Mesenchymal stem cell of Wharton's jelly (primary cell): ENCODE measurements around a stretch of chr7.

- CAGE, long polyA plus RNA, result no peak
These were observed 9.5 kb downstream of the CLDN12 start for GRCh38 chr7:90412541-90413424.

DNA sequence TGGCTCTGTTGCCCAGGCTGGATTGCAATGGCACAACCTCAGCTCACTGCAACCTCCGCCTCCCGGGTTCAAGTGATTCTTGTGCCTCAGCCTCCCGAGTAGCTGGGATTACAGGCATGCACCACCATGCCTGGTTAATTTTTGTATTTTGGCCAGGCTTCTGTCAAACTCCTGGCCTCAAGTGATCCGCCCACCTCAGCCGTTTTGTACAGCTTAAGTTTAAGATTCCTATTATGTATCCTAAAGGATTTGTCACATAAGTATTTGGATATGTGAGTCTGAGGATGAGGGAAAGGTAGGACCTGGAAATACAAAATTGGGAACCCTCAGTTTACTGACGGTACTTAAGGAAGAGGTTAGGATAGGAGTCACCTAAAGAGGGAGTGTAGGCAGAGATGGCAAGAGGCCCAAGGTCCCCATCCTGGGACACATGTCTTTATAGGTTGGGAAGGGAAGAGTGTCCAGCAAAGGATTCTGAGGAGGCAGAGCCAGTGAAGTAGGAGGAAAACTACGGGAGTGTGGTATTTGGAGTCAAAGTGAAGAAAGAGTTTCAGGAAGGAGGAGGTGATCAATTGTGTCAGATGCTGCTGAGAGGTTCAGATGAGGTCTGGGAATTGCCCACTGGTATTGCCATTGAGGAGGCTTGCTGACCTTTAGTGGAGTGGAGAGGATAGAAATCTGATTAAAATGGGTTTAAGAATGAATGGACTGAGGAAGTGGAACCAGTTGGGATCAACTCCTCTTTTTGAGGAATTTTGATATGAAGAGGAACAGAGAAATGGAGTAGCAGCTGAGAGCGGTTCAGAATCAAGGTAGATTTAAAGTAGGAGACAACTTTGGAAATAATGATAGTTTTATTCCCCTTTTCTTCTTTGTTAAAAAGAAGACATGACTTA, 100.5 kb downstream of the CDK14 start:
- CAGE, long polyA plus RNA, result no peak

- CAGE, long polyA plus RNA, result no peak
These were observed 130.1 kb downstream of the CDK14 start for GRCh38 chr7:90725986-90726929.

DNA sequence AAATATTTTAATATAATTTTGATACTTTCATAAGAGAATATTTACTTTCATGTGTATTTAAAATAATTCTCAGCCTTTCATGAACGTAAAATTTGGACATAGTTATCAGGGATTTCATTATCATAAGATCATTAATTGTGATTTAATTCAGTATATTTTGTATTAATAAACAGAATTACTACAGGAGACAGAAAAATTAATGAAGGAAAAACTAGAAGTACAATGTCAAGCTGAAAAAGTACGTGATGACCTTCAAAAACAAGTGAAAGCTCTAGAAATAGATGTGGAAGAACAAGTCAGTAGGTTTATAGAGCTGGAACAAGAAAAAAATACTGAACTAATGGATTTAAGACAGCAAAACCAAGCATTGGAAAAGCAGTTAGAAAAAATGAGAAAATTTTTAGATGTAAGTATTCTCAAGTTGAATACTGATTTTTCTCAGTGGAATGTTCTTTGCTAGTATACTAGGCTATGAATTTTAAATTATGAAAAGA, 69.2 kb downstream of the CYP51A1 start:
- CAGE, long polyA plus RNA, result no peak

DNA sequence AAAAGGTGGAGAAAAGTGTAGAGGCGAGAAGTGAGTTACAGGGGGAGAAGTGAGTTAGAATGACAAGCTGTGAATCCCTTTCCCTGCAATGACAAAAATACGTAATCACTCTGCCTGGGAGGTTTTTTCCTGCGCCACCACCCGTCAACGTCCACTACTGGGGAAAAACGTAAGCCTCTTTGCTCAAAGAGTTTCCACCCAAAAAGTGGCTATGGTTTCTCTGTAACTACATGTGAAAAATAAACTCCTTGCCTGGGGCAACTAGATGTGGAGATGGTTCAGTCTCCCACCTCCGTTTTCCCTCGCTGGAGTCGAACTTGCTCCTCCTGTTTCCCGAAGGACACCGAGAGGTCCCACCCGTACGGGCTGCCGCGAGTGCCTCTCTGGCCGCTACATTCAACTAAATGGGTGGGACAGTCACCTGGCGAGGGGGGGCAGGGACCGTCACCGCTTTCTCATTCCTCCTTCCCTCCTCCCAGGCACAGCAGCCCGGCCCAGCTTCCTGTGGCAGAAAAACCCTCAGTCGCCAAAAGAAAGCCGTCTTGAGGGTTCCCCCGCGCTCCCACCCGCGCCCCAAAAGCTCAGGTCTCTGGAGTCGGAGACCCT, 436 bp downstream of the KRIT1 start:
- CAGE, long polyA plus RNA, result no peak

DNA sequence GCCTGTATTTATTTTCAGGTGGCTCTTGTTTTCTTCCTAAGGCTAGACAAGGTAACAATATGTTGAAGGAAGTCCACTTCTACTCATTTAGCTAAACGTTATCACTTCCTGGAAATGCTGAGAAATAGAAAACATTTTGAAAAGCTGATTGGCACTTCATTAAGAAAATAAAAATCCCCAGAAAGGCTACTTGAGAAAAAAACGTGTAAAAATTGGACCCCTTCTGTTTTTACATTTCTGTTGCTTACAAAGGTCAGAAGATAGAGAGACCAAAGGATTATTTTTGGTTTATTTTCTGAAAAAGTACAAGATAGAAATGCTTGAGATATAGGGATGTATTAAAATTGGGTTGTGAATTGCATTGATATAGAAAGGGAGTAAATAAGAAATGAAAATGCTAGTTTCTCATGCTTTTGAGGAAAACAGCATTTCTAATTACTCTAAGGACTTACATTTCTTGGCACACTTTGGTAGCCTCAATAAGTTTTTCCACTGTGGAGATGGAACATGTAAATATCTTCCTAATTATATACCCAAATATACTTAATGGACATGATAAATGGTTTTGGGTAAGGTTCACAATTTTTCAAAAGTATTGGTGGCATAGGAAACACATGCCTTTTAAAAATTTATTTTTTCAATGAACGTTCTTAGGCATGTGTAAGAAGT, 20.2 kb upstream of the FAM133B start:
- CAGE, long polyA plus RNA, result no peak

DNA sequence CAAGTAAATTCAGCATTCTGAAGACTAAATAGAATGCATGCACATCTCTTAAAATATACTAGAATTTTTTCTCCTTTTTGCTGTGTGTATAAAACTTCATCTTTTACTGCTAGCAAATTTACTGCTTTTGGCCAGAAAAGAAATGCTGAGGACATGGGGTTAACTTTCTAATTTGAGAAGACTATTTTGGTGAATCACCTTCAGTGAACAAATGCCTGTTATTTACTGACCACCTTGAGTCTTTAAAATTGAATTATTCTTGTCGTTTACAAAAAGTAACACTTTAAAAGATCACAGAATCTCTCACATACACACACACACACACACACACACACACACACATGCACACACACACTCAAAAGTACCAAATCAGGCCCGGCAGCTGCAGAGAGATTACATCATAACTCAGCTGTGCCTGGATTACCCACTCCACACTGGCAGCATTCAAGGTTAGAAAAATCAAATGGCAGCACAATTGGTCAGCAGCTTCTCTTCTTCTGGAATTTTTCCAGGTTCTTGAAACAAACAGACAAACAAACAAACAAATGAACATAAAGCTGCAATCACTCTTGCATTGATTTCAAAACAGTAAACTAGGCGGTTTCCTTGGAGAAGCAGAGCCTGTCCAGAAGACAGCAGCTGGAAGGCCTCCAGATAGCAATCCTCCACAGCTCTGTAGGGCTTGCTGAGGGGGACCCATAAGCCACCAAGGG, 24.4 kb upstream of the FAM133B start:
- CAGE, long polyA plus RNA, result no peak

- CAGE, long polyA plus RNA, result no peak
These were observed 76.8 kb downstream of the CDK6 start for GRCh38 chr7:92759514-92760091.

DNA sequence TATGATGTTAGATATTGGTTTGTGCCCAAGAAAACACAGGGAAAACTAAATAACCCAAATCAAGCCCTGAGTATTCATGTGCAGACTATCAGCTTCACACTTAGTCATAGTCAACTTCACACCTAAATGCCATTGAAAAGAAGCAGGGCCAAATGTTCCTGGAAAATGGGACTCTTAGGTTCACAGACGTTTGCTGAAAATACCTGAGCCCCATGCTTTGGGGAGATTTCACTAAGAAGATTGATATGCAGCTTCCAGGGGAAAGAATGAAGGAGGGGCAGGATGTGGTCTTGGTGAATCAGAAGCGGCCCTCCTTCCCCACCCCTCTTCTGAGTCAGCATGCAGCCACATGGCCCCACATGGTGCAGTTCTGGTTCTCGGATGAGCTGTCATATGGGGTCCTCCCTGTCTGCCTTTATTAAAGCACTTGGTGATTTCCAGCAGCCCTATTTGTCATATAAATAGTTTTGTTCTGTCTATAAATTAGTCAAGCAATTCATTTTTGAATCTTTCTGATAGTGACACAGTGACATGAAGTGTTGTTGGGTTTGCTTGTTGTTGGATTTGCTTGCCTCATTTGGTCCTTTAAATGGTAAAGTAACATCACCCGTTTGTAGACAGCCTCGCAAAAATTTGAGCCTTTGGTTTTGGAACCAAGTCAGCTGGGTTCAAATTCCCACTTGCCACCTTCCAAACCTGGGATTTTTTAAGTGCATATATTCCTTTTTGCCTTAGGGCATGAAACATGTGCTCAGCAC, 68.0 kb upstream of the CDK6 start:
- CAGE, long polyA plus RNA, result no peak

GRCh38 chr7:93574247-93574622, 289 bp downstream of the CALCR start:
- CAGE, long polyA plus RNA, result no peak

DNA sequence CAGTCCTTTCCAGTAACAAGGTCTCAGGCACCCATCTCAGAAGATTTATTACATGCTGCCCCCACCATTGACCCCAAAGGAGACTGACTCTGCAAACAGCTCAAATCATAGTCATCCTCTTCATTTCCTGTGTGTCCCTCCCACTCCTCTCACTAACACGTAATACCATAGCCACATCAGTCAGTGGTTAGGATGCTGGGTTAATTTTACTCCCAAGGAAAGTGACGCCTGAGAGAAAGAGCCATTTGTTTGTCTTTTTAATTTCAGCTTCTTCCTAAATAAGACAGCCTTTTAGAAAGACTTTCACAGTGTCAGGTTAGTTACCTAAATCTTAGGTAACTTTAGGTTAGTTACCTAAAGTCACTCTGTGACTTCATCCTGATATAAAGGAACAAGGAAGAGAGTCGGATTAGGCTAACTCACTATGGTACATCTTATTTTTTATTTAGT, 56.7 kb upstream of the BET1 start:
- CAGE, long polyA plus RNA, result no peak

- CAGE, long polyA plus RNA, result no peak
These were observed 146.6 kb upstream of the COL1A2 start for GRCh38 chr7:94248120-94248486.

DNA sequence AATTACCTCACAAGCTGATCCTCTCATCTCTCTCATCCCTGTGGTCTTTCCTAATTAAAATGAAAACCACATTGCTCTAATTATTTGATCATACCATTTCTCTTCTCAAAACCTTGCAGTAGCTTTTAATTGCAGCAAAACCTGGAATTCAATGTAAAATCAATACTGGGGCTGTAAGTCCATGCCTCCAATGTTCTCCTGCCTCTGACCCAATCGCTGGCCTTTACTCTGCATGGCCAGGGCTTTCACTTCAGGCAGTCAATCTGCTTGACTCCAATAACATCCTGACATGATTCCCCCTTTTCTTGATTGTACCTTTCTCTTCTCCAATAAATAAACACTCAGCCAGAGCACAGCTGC, 97.9 kb upstream of the COL1A2 start:
- CAGE, long polyA plus RNA, result no peak

- CAGE, long polyA plus RNA, result no peak
These were observed 4.8 kb upstream of the COL1A2 start for GRCh38 chr7:94389774-94390488.

GRCh38 chr7:94393163-94393958, 1.3 kb upstream of the COL1A2 start:
- CAGE, long polyA plus RNA, result no peak

- CAGE, long polyA plus RNA, result no peak
These were observed 9.8 kb downstream of the COL1A2 start for GRCh38 chr7:94404299-94405159.

DNA sequence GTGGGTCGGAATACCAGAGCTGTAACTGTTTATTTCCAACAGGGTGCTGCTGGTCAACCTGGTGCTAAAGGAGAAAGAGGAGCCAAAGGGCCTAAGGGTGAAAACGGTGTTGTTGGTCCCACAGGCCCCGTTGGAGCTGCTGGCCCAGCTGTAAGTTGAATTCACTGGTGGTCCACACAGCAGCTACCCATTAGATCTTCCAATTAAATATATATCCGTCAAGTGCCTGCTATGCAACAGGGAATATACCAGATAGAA, 25.7 kb downstream of the COL1A2 start:
- CAGE, long polyA plus RNA, result no peak

GRCh38 chr7:94428220-94428591, 33.5 kb downstream of the COL1A2 start:
- CAGE, long polyA plus RNA, result start-site peak on the plus strand at chr7:94428315-94428454, 454 and 751 reads in 2 replicates

DNA sequence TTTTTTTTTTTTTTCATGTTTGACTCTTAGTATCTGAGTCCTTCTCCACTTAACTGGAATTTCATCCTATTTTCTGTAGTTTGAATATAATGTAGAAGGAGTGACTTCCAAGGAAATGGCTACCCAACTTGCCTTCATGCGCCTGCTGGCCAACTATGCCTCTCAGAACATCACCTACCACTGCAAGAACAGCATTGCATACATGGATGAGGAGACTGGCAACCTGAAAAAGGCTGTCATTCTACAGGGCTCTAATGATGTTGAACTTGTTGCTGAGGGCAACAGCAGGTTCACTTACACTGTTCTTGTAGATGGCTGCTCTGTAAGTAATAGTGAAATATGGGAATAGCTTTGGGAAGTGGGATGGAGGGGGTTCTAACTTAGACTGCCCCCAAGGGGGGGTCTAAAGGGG, 34.4 kb downstream of the COL1A2 start:
- CAGE, long polyA plus RNA, result start-site peak on the plus strand centred at position 194 of the sequence, 169 bp wide, 2,894 and 3,638 reads in 2 replicates; start-site peak on the minus strand centred at position 138 of the sequence, 16 bp wide, 14 and 15 reads in 2 replicates

DNA sequence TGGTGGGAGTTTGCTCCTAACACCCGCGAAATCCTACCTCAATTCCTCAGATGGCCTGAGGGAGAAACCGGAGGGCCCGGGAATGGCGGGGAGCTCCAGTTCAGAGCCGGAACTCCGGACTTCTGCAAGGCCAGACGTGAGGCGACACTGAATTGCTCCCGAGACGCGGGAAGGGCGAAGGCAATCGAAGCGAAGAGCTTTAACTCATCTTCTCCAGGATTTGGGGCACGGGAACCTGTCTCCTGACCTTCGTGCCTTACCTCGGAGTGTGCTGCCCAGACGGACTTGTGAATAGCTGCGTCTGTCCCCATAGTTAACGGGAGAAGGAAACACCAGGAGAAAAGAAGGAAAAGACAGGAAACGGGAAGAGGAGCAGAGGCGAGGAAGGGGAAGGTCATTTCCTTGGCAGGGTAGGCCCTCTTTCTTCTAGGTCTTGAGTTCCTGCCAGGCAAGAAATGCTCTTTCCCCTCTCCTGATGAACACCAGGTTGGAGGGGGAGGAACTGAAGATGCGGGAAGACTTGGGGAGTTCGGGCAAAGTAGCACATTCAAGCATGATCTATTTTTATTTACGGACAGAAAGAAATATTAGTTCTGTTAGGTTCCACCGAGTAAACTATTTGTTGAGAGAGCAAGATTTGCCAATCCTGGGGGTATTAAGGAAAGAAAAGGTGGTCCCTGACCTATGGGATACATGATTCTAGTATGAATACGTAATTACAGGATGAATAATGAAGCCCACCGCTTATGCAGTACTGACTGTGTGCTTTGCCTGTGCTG, 633 bp upstream of the PON3 start:
- CAGE, long polyA plus RNA, result no peak